ENCODE measurements around the genes MAPK1IP1L and CCDC198.

DNA sequence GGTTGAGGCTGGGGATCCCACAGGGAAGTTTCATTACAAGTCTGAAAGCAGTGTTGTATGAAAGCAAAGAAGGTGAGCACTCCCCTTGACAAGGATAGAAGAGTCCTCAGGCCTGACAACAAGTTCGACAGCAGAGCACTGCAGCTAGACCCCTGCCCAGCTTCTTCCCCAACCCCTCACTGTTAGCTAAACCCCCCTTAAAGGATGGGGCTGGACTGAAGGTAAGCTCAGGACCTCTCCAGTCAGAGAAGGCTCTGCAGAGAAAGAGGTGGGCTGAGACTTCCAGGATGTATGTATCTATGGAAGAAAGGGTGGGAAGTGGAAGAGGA is 43.5 kb downstream of the GCH1 start:
- PRO-cap: no peak
- RAMPAGE, long total RNA, 4 experiments: no peak in any of the 4 experiments

DNA sequence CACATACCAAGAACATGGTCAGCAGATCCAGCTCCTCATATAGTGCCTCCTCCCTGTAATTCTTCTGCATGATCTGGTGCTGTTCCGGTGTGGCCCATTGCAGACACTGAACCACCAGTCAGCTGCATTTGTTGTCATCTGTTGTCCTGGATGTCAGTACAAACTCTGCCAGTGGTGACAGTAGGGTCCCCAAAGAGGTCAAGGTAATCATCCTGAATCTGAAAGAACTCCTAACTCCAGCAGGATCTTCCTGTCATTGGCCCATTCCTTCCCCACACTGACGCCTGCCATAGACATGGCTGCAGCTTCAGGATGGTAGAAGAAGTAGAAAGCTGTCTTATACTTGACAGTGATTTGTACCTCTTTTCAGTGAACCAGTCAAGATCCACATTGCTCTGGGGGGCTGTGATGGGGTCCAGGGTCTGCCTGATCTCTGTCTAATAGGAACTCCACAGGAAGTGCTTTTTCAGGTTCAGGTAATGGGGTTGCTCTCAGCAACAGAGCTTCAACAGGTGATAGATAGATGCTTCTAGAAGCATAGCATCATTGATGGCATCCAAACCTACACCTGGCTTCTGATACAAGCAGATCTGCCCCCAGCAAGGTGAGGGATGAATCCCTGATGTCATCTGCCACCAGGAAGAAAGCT is 17.5 kb downstream of the GCH1 start:
- PRO-cap: no peak
- RAMPAGE, long total RNA, 4 experiments: no peak in any of the 4 experiments

DNA sequence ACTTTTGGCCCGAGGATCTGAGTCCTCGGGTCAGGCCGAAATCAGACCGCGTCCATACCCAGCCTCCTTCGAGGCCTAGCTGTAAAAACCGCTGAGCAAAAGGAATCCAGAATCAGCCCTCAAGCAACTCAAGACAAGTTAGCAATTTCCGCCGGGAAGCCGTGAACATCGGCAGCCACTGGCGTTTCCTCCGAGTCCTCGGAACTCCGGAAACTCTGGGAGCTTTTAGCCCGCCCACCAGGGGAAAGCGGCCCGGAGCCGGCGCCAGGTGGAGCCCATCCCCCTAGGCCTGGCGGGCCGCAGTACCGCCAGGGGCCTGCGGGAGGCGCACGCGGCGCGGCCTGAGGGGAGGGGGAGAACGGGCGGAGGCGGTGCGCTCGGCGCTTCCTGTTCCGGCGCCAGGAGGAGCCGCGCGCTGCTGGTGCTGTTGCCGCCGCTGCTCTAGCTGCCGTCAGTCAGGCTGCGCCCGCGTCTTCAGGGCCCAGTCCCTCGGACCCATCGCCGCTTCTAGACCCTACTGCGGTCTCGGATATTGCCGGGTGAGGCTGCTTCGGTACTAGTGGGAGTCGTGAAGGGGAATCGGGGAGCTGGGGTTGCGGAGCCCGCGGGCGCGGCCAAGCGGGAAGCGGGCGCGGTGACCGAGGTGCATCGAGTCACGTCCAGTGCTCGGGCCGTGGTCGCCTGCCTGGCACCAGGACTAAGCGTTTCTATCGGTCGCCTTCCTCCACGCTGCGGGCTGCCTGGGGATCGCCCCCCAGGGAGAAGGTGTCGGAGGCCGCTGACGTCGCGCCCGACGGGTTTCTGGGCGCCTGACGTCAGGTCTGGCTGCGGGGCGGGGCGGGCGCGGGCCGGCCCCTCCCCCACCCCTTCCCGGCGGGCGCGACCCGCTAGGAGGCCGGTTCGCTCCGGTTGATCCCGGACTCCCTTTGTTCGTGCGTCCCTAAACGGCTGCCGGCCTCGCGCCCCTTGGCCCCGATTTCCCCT is at the start of gene MAPK1IP1L:
TSS of gene MAPK1IP1L (plus strand) at position 383 of the 984 bp plus-strand sequence.
- PRO-cap: bidirectional peak, plus-strand start at position 401 of the sequence, minus-strand start at position 200 of the sequence; bidirectional peak, plus-strand start at position 929 of the sequence, minus-strand start at position 738 of the sequence
- RAMPAGE, long total RNA, 4 experiments: start-site peak on the plus strand in 4 of 4 experiments, centred at positions 416 to 424 of the sequence, 254 to 1,528 reads per replicate

- PRO-cap: no peak
- RAMPAGE, long total RNA, 4 experiments: no peak in any of the 4 experiments
Measured at GRCh38 chr14:55060622-55061249, 9.3 kb downstream of the MAPK1IP1L start.

- PRO-cap: bidirectional peak, plus-strand start at chr14:55107991, minus-strand start at chr14:55107847; unidirectional peak, minus-strand start at chr14:55108381
- RAMPAGE, long total RNA, 4 experiments: no peak in any of the 4 experiments
Measured at GRCh38 chr14:55107484-55108559, 21.2 kb upstream of the LGALS3 start.

- PRO-cap: no peak
- RAMPAGE, long total RNA, 4 experiments: no peak in any of the 4 experiments
Measured at GRCh38 chr14:55121040-55121539, 8.0 kb upstream of the LGALS3 start.

GRCh38 chr14:55126749-55127725 is 2.0 kb upstream of the LGALS3 start:
- PRO-cap: no peak
- RAMPAGE, long total RNA, 4 experiments: no peak in any of the 4 experiments

- PRO-cap: no peak
- RAMPAGE, long total RNA, 4 experiments: no peak in any of the 4 experiments
Measured at GRCh38 chr14:55128049-55128709, 873 bp upstream of the LGALS3 start.

GRCh38 chr14:55352078-55352501 is 59.5 kb downstream of the ATG14 start:
- PRO-cap: no peak
- RAMPAGE, long total RNA, 4 experiments: no peak in any of the 4 experiments

DNA sequence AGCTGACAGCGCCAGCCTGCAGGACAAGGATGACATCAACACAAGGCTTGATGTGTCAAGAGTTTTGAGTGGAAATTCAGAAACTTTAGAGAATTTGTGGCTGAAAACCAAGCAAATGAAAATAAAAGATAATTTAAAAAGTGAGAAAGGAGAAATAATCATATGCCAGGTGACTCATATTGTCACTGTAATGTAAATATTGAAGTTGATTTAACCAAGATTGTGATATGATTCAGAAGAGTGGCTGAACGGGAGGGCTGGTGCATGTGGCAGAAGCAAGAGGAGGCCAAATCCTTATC is 23.0 kb upstream of the TBPL2 start:
- PRO-cap: no peak
- RAMPAGE, long total RNA, 4 experiments: no peak in any of the 4 experiments

DNA sequence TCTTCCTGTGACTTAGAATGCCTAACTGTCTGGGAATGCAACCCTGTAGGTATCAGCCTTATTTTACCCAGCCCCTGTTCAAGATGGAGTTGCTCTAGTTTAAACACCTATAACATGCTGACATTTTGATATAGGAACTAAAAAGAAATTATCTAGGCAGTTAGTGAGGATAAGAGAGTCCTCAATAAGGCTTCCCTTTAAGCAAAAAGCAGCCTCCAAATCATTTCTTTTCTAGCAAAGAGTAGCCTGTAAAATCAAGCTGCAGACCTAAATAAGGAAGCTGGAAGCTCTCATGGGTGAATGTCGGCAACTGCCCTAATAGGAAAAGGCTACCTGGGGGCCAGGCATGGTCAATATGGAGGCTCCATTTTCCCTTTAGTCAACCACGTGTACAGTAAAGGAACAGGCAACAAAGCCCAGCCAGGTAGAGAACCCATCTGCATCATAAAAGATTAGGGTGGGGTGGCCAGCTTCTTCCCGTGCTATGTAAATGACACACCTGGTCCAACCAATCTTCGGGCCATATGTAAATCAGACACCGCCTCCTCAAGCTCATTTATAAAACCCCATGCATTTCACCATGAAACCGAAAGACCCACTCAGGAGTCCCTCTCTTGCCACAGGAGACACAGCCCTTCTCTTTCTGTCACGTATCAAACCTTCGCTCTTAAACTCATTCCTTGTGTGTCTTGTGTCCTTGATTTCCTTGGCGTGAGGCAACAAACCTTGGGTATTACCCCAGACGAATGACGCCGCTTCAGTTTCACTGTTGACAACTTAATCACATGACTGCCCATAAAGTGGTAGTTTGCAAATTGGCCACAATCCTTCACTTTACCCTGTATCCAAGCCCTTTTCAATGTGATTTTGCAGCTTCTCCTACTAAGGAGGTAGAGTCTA is 59.7 kb upstream of the TBPL2 start:
- PRO-cap: no peak
- RAMPAGE, long total RNA, 4 experiments: no peak in any of the 4 experiments

- PRO-cap: no peak
- RAMPAGE, long total RNA, 4 experiments: no peak in any of the 4 experiments
Measured at GRCh38 chr14:55686146-55687096, 106.4 kb downstream of the KTN1 start.

- PRO-cap: no peak
- RAMPAGE, long total RNA, 4 experiments: no peak in any of the 4 experiments
Measured at GRCh38 chr14:55697856-55698327, 117.9 kb downstream of the KTN1 start.

GRCh38 chr14:56173428-56173687 is 55.1 kb downstream of the PELI2 start:
- PRO-cap: no peak
- RAMPAGE, long total RNA, 4 experiments: no peak in any of the 4 experiments

DNA sequence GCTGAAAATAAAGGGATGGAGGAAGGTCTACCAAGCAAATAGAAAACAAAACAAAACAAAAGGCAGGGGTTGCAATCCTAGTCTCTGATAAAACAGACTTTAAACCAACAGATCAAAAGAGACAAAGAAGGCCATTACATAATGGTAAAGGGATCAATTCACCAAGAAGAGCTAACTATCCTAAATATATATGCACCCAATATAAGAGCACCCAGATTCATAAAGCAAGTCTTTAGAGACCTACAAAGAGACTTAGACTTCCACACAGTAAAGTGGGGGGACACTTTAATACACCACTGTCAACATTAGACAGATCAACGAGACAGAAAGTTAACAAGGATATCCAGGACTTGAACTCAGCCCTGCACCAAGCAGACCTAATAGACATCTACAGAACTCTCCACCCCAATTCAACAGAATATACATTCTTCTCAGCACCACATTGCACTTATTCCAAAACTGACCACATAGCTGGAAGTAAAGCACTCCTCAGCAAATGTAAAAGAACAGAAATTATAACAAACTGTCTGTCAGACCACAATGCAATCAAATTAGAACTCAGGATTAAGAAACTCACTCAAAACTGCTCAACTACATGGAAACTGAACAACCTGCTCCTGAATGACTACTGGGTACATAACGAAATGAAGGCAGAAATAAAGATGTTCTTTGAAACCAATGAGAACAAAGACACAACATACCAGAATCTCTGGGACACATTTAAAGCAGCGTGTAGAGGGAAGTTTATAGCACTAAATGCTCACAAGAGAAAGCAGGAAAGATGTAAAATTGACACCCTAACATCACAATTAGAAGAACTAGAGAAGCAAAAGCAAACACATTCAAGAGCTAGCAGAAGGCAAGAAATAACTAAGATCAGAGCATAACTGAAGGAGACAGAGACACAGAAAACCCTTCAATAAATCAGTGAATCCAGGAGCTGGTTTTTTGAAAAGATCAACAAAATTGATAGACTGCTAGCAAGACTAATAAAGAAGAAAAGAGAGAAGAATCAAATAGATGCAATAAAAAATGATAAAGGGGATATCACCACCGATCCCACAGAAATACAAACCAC is 113.0 kb downstream of the PELI2 start:
- PRO-cap: no peak
- RAMPAGE, long total RNA, 4 experiments: no peak in any of the 4 experiments

DNA sequence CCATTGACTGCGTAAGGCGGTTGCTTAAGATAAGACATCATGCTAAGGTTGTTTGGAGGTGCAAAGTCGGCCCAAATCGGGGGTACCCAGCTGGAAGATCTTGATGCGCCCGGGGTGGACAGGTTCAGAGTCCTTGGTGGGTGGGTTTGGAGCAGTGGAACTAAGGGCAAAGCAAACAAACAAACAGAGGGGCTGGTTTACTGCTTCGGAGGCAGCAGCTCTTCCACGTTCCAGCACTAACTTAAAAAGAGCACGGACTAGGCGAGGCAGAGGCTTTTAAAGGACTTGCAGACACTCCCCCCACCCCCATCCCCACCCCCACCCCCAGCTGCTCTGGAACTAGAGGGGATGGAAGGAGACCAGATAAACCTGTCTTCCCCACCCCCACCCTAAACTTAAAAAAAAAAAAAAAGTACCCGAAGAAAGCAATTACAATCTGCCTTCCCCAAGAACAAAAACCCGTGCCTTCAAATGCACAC is 4.8 kb downstream of the OTX2 start:
- PRO-cap: no peak
- RAMPAGE, long total RNA, 4 experiments: no peak in any of the 4 experiments

- PRO-cap: no peak
- RAMPAGE, long total RNA, 4 experiments: no peak in any of the 4 experiments
Measured at GRCh38 chr14:56808189-56809546, 1.6 kb downstream of the OTX2 start.

DNA sequence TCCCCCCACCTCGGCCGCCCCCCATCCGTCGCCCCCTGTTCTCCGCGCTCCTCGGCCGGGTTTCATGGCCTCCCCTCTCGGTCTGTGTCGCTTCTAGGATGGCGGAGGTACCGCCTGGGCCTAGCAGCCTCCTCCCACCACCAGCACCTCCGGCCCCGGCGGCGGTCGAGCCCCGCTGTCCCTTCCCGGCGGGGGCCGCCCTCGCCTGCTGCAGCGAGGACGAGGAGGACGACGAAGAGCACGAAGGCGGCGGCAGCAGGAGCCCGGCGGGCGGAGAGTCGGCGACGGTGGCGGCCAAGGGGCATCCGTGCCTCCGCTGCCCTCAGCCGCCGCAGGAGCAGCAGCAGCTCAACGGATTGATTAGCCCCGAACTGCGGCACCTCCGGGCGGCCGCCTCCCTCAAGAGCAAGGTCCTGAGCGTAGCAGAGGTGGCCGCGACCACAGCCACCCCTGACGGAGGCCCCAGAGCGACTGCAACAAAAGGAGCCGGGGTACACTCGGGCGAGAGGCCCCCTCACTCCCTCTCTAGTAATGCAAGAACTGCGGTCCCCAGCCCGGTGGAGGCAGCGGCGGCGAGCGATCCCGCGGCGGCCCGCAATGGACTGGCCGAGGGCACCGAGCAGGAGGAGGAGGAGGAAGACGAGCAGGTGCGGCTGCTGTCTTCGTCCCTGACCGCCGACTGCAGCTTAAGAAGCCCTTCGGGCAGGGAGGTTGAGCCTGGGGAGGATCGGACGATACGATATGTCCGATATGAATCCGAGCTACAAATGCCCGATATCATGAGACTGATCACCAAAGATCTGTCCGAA is 678 bp downstream of the NAA30 start:
- PRO-cap: no peak
- RAMPAGE, long total RNA, 4 experiments: start-site peak on the plus strand in 1 of 4 experiments, centred at position 431 of the sequence, 34 reads per replicate

GRCh38 chr14:57493432-57494155 is at the start of gene CCDC198:
TSS of gene CCDC198 (minus strand) at chr14:57493857.
- PRO-cap: no peak
- RAMPAGE, long total RNA, 4 experiments: no peak in any of the 4 experiments

- PRO-cap: no peak
- RAMPAGE, long total RNA, 4 experiments: no peak in any of the 4 experiments
Measured at GRCh38 chr14:57962120-57962444, 96.2 kb upstream of the SLC35F4 start.